ENCODE measurements around a stretch of chr15.

DNA sequence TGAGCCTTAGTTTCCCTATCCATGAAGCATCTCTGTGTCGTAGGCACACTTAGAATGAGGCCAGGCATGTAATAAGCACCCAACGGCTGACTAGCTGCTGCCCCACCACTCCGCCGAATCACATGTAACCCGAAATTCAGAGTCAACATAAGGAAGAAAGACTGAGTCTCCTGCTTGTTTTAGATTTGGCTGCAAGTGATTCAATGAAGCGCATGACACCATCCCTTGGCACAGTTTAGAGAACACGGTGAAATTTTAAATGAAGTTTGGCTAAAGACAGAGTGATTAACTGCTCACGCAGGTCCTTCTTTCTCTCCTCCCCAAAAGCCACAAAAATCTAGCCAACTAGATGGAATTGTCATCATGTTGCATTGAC is 279.2 kb downstream of the TLE3 start:
- RRBS = no CpG with 5 or more reads among the region's 8 CpGs

DNA sequence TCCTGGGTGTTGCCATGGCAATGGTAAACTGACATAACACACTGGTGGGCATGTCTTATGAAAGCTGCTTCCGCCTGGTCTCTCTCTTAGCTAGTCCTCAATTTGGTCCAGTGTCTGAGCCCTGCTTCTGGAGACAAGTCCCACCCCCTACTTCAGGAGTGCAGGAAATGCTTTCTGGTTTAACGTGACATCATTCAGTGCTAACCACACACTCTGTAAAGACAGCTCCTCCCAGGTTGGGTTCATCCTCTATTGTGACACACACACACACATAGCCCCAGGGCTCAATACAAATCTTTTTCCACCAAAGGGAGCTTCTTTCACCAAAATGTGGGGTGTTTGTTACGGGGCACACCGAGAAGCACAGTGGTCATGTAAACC is 74.5 kb downstream of the TLE3 start:
- RRBS = no CpG with 5 or more reads among the region's 4 CpGs

- RRBS = no CpG with 5 or more reads among the region's 10 CpGs
Measured at GRCh38 chr15:70063908-70064569, 33.7 kb downstream of the TLE3 start.

GRCh38 chr15:70069662-70070275 is 27.9 kb downstream of the TLE3 start:
- RRBS = no CpG with 5 or more reads among the region's 10 CpGs

DNA sequence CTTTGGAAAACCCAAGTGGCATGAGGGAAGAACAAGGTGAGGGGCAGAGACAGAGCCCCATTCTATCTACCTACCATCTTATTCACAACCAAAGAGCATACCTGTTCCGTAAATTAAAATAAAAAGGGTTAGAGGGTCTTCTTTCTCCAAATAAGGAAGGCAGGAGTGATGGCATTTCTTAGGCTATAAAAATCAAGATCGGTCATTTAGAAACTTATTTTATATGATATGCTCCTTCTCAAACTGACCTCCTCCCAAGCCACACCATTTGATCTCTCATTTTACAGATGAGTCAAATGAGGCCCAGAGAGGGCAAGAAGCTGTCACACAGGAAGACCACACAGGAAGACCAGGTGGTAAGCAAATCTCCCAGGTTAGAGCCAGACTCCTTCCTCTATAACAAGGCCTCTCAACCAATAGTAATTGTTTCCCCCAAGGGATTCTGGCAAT is 13.9 kb downstream of the TLE3 start:
- RRBS = no CpG with 5 or more reads among the region's 2 CpGs

- RRBS = no CpG with 5 or more reads among the region's 27 CpGs
Measured at GRCh38 chr15:70088788-70089665, 8.7 kb downstream of the TLE3 start.

DNA sequence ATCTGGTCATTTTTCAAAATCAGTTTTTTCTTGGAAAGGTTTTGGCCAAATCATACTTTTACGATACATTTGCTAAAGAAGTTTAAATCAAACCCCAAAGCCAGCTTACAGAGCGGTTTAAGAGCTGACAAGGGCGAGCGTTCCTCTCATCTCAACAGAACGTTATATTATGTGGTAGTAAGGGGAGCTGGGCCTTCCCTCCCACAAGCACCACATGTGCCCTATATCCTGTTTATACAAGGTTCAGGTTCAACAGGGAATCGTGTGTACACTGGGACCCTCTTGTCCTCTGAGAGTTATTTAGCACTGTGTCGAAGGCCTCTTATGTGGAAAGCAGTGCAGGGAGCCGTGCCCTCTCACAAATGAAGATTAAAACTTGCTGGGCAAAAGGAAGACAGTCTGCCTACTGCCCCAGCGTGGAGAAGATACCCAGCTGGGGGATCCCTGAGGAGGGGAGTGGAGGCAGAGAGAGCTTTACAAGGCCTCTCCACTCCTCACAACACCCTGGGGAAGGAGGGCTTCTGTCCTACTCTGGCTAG is 3.0 kb downstream of the TLE3 start:
- RRBS = no CpG with 5 or more reads among the region's 9 CpGs

GRCh38 chr15:70095156-70095718 is 2.5 kb downstream of the TLE3 start:
- RRBS = 2% methylated on average over 6 of the region's 27 CpGs

DNA sequence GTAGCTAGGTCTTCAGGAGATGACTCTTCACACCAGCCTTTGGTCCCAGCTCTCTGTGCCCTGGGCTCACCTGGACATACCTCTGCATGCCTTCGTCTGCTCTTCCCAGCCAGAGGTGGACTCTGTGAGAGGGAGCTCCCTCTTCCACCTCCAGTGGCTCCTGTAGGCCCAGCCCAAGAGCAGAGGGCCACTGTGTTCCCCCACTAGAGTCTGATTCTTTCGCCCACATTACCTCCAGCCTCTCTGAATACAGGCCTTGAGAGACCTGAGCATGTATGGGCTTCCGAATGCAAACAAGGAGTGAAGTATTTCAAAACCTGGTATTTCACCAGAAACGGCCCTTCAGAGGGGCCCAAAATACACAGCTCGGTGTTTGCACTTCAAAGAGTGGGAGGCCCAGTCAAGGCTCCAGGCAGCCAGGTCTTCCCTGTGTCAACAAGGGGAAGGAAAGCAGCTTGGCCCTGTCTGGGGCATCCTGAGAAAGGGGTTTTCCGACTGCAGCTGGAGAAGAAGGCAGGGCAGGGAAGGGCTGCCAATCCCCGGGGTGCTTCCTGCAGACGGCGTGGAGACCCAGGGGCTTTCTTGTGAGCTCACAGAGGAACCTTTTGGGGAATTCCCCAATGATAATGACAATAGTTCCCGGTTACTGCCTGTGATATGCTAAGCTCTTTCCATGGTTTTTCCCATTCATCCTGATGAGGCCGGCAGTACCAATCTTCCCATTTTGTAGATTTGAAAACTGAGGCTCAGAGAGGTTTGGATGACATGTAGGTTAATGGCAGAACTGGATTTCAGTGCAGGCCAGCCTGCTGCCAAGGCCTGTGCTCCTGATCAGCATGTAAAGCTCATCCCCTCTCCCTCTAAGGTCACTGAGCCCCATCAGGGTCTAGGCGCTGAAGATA is 42.8 kb upstream of the TLE3 start:
- RRBS = 42% methylated on average over 4 of the region's 12 CpGs

DNA sequence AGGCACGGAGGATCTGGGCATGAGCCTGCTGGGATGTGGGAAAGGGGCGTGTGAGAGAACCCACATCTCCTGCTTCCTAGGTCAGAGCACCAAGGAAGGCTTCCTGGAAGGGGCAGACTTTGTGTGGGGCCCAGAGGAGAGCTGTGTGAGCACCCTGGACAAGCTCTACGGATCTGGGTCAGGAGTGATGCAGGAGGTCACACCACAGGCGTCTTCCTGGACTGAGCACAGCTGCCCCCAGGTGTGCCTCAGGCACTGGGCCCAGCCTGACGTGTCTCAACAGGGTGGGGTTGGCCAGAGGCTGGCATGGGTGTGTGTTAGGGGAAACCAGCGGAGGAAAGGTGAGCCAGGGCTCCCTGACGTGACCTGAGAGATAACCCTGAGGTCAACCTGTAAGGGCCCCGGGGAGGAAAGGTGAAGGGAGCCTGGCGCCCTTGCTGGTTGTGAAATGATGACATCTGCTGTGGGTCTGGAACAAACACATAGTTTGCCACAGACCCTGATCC is 100.1 kb upstream of the TLE3 start:
- RRBS = no CpG with 5 or more reads among the region's 9 CpGs

GRCh38 chr15:70246135-70246334 is 148.3 kb upstream of the TLE3 start:
- RRBS = no CpG with 5 or more reads among the region's 2 CpGs

DNA sequence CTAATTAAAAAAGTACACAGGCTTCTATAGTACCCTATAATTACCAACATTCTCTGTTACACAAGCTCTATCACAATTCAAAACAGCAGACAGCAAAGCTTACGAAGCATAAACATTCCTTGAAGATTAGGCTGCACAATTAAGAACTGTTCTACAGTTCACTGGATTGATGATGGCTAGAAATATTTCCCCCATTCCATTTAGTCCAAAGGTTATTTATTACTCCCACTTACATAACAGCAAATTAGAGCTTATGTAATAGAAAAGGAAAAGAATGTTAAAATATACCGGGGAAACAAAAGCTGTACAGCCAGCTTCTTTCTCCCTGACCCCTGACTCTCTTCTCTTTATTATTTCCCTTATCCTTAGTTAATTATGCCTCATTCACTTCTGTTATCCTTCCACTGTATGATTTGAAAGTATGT is 49.3 kb downstream of the UACA start:
- RRBS = no CpG with 5 or more reads among the region's 2 CpGs

DNA sequence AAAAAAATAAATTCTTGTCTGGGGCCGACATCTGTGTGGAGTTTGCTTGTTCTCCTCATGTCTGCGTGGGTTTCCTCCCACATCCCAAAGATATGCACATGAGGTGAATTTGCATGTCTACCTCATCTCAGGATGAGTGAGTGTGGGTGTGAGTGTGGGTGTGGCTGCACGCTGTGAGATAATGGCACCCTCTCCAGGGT is 25.8 kb upstream of the UACA start:
- RRBS = no CpG with 5 or more reads among the region's 3 CpGs

DNA sequence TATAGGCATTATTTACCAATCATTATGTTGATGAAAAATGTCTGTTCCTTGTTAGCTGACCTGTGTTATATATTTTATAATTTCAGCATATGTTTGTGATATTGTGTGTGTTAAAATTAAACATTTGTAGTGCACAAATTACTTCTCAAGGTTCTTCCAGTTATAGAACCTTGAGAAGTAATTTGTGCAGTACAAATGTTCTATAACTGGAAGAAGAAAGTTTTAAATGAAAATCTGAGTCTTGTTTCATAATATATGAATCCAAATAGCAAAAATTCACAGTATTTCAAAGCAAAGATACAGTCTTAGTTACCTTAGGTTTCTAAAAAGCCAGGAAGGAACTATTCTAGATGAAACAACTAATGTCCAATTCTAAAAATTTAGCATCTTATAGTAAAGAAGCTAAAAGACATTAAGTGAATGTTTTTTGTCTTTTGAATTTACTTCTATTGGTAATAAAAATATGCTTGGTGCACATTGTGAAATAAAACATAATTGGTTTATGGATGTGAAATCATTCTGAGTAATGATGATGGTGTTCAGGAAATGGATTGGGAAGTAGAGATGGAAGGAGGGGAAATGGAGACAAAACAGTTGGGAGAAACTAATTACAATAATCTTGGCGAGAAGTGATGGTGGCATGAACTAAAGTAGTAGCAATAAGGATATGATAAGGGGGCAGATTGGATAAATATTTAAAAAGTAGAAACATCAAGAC is 21.4 kb downstream of the LRRC49 start:
- RRBS = no CpG with 5 or more reads among the region's 1 CpG

DNA sequence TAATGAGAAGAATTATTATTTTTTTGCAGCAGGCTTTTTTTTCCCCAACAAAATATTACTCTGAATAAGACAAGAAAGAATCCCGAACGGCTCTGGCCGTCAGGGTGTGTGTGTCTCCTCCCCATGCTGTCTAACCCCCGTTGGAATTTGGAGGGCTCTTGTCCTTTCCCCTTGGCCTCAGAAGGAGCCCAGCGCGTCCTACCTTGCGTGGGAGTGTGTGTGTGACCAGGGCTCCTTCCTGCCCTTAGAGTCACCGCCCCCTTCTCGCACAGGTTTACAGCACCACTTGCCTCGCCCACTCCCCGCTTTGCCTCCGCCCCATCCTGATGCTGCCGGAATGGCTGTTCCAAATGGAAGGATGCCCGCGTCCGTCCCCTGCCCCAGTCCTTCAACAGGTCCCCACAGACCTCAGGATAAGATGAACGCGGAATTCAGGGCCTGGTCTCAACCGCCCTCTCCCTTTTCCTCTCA is 514 bp upstream of the THSD4 start:
- RRBS = no CpG with 5 or more reads among the region's 19 CpGs

GRCh38 chr15:71116386-71116865 is 1.2 kb downstream of the THSD4 start:
- RRBS = no CpG with 5 or more reads among the region's 15 CpGs

DNA sequence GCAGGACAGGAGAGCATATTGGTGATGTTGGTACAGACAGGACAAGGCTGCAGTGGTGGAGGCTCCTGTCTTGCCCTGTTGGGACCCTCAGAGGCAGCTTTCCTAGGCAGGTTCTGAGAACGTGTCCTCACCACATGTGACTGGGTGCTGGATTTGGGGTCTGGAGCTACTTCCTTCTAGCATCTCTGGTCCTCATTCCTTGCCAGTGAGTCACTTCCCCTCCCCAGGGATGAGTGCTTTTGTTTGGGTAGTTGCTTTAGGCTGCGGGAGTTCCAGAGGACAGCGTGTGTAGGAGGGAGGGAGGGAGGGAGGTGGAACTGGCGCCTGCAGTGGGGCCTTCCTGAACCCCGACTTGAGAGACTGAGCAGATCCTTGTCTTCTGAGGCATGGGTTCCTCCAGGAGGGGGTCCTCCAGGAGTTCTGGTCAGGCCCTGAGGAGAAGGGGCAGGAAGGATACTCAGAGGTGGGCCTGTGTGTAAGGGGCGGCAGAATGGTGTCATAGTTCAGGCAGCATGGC is 21.2 kb downstream of the THSD4 start:
- RRBS = no CpG with 5 or more reads among the region's 6 CpGs

DNA sequence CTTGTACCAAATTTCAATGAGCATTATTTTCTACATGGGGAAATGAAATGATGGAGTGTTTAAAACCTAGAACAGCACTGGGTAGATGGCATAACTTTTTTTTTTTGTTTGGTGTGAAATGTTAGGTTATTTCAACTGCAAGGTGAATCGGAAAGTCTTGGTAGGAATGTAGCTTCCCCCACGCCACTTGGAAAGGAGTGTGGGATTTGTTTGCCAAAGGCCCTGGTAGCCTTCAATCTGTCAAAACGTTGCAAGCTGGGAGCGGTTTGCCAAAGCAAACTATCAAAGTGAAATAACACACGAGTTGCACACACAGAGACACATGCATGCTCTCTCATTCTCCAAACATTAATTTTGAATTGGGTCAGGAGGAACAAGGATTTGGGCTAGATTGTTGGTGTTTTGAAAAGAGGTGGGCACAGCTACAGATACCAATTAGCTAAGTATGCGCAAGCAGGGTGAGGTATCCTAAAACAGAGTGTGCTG is 34.7 kb downstream of the THSD4 start:
- RRBS = no CpG with 5 or more reads among the region's 6 CpGs

DNA sequence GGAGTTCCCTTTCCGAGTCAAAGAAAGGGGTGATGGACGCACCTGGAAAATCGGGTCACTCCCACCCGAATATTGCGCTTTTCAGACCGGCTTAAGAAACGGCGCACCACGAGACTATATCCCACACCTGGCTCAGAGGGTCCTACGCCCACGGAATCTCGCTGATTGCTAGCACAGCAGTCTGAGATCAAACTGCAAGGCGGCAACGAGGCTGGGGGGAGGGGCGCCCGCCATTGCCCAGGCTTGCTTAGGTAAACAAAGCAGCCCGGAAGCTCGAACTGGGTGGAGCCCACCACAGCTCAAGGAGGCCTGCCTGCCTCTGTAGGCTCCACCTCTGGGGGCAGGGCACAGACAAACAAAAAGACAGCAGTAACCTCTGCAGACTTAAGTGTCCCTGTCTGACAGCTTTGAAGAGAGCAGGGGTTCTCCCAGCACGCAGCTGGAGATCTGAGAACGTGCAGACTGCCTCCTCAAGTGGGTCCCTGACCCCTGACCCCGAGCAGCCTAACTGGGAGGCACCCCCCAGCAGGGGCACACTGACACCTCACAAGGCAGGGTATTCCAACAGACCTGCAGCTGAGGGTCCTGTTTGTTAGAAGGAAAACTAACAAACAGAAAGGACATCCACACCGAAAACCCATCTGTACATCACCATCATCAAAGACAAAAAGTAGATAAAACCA is 59.2 kb downstream of the THSD4 start:
- RRBS = no CpG with 5 or more reads among the region's 22 CpGs

DNA sequence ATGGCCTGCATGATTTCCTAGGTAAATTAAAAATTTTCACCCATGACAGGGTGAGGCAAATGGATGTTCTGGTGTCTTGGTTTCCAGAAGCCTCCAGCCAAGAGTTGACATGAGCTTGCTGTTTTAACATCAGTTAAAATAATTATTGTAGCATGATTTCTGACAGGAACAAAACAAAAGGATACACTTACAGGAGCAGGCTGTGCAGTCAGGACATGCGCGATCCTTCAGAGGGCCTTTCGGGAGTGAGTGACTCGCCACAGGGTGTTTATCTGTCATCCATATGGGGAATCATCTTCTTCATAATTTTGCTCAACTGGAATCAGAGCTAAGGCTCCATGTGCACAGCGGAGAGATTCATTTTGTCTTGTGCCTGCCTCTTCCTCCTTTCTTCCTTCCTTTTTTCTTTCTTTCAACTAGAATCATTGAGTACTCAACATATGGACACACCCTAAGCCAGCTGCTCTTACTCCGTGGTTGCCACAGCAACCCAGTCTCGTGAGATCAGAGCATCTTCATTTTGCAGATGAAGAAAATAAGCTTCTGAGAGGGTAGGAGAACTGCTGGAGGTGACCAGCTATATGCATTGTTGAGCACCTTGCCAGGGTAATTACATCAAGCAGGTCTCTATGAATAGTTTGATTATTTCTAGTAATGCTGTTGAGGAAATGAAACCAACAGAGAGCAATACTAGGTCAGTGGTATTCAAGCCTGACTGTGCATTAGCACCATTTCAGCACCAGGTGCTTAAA is 73.5 kb downstream of the THSD4 start:
- RRBS = no CpG with 5 or more reads among the region's 7 CpGs

All from aortic smooth muscle cell (primary cell).